Measurements from ENCODE around the gene UBE3B.

- PRO-cap, 3 experiments, result peak in 2 of 3 experiments; most common minus-strand start chr12:108702358 (in 2)
- RAMPAGE, long total RNA, result no peak
- RRBS, 2 experiments, result no CpG with 5 or more reads among the region's 11 CpGs
These were observed 29.3 kb downstream of the CORO1C start for GRCh38 chr12:108701691-108702805.

- PRO-cap, 3 experiments, result peak in 1 of 3 experiments; most common plus-strand start chr12:108724588 (in 1); most common minus-strand start chr12:108724467 (in 1)
- RAMPAGE, long total RNA, result no peak
These were observed 7.0 kb downstream of the CORO1C start for GRCh38 chr12:108724346-108724724.

DNA sequence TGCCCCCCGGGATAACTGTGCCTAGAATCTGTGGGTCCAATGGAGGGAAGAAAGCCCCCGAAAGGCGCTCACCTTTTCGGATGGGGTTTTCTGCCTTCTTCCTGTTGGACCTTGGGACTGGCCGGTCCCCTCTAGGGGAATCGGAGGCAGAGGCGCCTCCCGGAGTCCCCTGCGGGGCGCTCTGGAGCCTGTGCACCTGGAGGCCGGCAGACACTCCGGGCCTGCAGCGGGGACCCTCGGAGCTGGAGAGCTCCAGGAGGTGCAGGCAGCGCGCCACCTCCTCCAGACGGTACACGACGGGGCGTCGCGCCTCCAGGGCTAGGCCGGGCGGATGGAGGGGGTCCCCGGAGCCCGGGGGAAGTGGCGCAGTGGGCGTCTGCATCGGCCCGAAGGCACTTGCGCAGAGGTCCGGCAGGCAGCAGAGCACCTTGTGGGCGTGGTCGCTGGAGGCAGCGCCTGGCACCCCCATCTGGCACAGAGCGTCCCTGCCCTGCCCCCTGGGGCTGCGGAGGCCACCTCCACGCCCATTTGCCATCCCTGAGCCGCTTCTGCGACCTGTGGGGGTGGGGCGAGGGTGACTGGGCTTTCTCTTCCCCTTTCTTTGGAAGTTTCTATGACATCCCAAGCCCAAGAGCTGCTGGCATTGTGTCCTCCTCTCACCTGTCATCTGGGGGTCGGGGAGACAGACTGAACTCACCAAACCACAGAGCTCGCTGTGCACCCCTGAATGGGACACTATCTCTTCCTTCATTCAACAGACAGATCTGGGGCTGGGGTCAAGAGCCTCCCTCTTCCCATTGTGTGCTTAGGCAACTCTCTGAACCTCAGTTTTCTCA is 37.4 kb upstream of the CORO1C start:
- PRO-cap, 3 experiments, result no peak in any of the 3 experiments
- RAMPAGE, long total RNA, result no peak
- RRBS, 2 experiments, result 26 to 43% methylated on average over 24 of the region's 43 CpGs

- PRO-cap, 3 experiments, result no peak in any of the 3 experiments
- RAMPAGE, long total RNA, result no peak
- RRBS, 2 experiments, result no CpG with 5 or more reads among the region's 6 CpGs
These were observed 35.5 kb downstream of the SSH1 start for GRCh38 chr12:108821798-108822335.

GRCh38 chr12:108861832-108862435 is 4.6 kb upstream of the SSH1 start:
- PRO-cap, 3 experiments, result no peak in any of the 3 experiments
- RAMPAGE, long total RNA, result no peak
- RRBS, 2 experiments, result no CpG with 5 or more reads among the region's 5 CpGs

DNA sequence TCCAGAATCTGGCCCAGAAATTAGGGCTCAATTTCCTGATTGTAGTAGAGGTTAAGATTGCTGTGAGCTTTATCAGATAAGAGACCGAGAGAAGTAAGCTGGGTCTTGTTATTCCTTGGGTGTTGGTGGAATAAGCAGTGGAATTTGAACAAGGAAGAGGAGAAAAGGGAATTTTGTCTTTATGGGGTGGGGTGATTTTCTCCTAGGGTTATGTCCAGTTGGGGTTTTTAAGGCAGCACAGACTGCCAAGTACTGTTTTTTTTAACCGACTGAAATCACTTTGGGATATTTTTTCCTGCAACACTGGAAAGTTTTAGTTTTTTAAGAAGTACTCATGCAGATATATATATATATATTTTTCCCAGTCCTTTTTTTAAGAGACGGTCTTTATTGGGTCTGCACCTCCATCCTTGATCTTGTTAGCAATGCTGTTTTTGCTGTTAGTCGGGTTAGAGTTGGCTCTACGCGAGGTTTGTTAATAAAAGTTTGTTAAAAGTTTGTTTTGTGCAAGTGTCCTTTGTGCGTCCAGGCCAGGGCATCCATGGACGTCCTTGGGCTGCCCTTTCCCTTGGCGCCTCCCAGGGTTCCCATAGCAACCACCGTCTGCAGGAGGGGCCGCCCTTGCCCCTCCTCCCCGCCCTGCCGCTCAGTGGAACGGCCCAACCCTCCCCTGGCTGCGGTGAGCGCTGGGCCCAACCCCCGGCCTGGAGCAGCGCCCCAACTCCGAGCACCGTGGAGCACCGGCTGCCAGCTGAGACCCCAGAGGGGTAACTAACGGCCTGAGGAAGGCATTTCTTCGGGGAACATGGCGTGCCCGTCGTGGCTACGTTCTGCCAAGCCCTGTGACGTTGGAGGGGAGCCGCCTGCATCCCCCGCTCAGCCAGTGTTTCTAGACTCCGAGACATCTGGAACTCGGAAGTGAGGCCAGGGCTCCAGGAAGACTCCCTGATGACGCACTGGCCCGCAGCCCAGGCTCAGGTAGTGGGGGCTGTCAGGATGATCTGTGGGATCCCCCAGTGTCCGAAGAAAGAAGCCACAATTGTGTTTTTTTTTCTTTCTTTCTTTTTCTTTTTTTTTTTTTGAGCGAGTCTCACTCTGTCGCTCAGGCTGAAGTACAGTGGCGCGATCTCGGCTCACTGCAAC is 5.5 kb upstream of the ACACB start:
- PRO-cap, 3 experiments, result peak in 2 of 3 experiments; most common plus-strand start position 695 of the sequence (in 1); most common minus-strand start position 553 of the sequence (in 1)
- RAMPAGE, long total RNA, result no peak
- RRBS, 2 experiments, result 1 to 6% methylated on average over 5 of the region's 40 CpGs

DNA sequence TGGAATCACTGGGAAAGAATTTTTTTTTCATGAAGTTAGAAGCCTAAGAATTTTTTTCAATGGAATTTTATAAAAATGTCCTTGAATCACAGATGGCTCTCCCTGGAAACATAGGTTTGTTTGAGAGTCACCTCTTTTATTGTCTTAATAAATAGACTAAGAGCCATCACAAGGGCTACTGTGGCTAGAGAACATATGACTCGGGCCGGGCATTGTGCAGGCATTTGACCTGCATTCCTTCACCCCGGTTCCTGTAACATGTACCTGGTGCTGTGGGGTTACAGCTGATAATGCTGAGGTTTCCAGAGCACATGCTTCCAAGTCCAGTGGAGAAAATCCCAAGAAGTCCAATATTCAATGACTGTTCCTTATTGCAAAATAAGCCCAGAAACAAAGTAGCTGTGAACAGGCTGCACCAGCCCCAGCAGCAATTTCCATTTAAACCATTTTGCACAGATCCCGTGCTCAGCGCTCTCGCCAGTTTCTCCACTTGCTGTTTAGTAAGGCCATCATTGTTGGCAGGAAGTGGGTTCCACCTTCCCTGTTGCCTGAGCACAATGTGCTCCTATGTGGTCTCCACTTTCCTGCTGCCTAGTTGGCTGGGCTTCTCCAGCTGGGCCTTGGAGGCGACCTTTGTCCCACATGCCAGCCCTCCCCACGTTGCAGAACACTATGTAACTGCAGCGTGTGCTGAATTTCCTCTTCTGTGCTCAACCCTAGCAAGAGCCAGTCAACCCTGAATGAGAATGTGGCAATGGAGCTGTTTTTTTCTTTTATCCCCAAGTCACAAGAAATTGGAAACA is 838 bp upstream of the ACACB start:
- PRO-cap, 3 experiments, result peak in 1 of 3 experiments; most common plus-strand start position 729 of the sequence (in 1); most common minus-strand start position 569 of the sequence (in 1)
- RAMPAGE, long total RNA, result no peak
- RRBS, 2 experiments, result no CpG with 5 or more reads among the region's 9 CpGs

GRCh38 chr12:109132452-109133159 is 16.2 kb downstream of the ACACB start:
- PRO-cap, 3 experiments, result peak in 1 of 3 experiments; most common plus-strand start chr12:109133053 (in 1); most common minus-strand start chr12:109132936 (in 1)
- RAMPAGE, long total RNA, result no peak
- RRBS, 2 experiments, result no CpG with 5 or more reads among the region's 11 CpGs

GRCh38 chr12:109388969-109389632 is 41.4 kb downstream of the MYO1H start:
- PRO-cap, 3 experiments, result no peak in any of the 3 experiments
- RAMPAGE, long total RNA, result no peak
- RRBS, 2 experiments, result no CpG with 5 or more reads among the region's 9 CpGs

DNA sequence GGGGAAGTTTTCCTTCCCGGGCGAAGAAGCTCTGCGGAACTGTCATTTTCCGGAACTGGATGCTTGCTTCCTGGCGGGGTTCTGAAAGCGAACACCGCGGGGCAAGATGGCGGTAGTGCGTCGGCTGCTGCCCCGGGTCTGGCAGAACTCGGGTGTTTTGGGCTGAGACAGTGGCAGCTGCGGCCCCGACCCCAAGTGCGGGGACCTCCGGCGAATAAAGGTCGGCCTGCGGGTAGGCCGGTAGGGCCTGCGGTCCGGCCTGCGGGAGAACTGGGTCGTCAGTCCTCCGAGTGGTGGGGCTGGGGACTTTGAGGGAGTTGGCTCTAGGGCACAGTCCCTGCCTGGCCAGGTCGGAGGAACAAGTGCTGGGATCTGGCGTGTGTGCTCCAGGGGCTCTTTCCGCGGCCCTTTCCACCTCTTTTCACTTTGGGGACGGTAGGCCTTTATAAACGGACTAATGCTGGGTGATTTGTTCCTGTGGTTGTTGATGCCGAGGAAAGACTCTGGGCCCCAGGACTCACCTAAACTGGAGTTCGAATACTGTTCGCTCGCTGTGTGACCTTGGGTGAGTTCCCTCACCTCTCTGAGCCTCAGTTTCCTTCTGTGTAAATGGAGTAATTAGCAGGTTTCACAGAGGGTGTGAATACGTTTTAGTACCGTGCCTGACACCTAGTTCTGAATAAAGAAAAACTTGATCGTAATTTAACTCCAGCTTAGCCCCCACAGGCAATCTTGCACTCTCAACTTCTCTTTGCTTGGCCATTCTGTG is at the start of gene UBE3B:
UBE3B (plus strand) TSS at position 90 of the 769 bp plus-strand sequence.
- PRO-cap, 3 experiments, result peak in 3 of 3 experiments; most common plus-strand start position 94 of the sequence (in 2)
- RAMPAGE, long total RNA, result no peak
- RRBS, 2 experiments, result 2% methylated on average over 12 of the region's 39 CpGs

DNA sequence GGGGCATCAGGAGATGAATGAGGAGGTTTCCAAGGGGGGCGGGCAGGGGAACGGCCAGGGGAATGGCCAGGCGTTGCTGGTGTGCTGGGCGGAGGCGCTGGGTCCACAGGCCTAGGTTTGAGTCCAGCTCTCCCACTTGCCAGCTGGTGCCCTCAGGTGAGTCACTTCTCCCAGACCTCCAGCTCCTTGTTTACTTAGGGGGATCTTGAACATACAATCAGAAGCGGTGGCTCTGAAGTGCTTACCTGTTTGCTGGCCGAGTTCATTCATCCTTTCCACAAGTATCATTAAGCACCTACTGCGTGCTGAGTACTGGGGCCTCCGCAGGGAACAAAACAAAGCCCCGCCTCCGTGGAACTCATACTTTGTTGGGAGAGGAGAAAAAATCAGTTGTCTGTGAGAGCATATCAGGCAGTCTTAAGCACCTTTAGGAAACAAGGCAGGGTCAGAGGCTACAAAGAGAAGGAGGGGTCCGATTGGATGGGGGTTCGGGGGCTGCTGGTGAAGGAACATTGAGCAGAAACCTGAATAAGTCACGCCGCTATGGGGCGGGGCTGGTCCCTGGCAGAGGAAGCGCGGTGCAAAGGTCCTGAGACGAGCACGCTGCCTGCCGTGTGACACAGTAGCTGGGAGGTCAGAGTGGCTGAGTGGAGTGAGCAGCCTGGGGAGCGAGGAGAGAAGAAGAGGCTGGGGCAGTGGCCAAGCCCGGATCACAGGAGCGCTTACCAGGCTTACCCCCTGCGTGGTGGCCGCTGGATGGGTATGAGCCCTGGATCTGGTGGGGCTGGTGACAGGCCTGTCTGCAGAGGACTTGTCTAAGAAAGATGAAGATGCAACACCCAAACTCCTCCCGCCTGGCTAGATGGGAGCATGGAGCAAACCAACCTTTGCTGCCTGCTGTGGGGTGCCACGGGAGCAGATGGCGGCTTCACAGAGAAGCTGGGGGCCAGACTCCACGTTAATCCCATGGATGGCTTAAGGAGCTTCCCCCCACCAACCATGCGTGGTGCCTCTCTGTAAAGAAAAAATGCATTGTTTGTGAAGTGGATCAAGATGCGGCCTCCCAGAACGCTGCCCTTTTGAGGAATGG is 15.2 kb downstream of the MVK start:
- PRO-cap, 3 experiments, result no peak in any of the 3 experiments
- RAMPAGE, long total RNA, result no peak
- RRBS, 2 experiments, result no CpG with 5 or more reads among the region's 33 CpGs

DNA sequence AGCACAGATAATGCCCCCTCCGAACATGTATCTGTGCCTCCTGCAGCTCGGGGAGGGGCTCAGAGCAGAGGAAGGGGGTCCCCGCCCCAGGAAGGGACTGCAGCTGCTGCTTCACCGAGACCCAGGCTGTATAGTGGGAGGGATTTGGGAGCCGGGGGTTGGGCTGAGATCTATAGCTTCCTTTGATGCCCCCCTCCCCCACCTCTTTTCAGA is 48.5 kb downstream of the MVK start:
- PRO-cap, 3 experiments, result no peak in any of the 3 experiments
- RAMPAGE, long total RNA, result no peak
- RRBS, 2 experiments, result no CpG with 5 or more reads among the region's 5 CpGs

GRCh38 chr12:109715977-109716909 is 2.6 kb downstream of the FAM222A start:
- PRO-cap, 3 experiments, result peak in 1 of 3 experiments; most common minus-strand start chr12:109716656 (in 1)
- RAMPAGE, long total RNA, result no peak
- RRBS, 2 experiments, result no CpG with 5 or more reads among the region's 22 CpGs

DNA sequence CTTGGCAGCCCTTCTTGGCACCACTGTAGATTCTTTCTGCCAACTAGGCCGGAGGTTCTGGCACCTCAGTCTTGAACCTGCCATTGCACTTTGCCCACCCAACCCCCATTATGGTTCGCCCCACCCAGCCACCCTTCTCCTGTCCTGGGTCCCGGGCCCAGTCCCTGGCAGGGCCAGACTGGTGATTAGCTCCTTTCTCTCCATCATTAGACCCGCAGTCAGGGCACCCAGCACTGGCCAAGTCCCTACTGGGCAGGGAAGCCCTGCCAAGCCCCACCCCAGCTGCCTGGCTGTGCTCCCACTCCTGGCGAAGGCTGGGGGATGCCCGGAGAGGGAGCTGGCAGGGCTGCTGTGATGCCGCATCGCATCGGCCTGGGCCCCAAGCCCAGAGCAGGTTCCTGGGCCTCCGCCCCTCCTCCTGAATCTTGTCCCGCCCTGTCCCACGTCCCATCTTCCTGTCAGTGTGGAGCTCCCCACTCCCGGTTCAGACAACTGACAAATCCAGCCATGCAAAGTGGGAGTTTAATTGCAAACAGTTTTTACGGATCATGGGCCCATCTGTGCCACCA is 9.8 kb downstream of the FAM222A start:
- PRO-cap, 3 experiments, result no peak in any of the 3 experiments
- RAMPAGE, long total RNA, result no peak
- RRBS, 2 experiments, result 7 to 60% methylated on average over 2 of the region's 14 CpGs

GRCh38 chr12:109845087-109845780 is 12.0 kb upstream of the TRPV4 start:
- PRO-cap, 3 experiments, result no peak in any of the 3 experiments
- RAMPAGE, long total RNA, result no peak
- RRBS, 2 experiments, result 3% methylated on average over 12 of the region's 26 CpGs

- PRO-cap, 3 experiments, result no peak in any of the 3 experiments
- RAMPAGE, long total RNA, result no peak
- RRBS, 2 experiments, result no CpG with 5 or more reads among the region's 9 CpGs
These were observed 8.5 kb downstream of the GLTP start for GRCh38 chr12:109871714-109872386.

DNA sequence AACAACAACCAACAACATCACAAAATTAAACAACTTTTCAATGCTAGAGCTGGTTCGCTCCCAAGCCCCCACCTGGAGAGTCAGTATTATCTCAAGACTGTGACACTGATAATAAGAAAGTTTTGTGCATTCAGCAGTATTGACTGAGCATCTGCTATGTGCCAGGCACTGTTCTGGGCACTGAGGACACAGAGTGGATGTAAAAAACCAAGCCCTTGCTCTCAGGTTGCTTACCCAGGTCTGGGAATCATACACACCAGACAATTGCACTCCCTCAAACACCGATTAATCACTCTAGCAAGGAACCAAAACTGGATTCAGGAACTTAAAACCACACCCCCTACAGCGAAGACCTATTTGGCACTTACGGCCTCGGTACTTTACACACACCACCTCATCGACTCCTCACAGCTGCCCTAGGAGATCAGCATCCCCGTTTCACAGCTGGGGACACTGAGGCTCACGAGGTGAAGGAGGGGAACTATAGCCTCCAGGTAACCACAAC is 1.7 kb downstream of the GLTP start:
- PRO-cap, 3 experiments, result no peak in any of the 3 experiments
- RAMPAGE, long total RNA, result no peak
- RRBS, 2 experiments, result no CpG with 5 or more reads among the region's 8 CpGs

- PRO-cap, 3 experiments, result no peak in any of the 3 experiments
- RAMPAGE, long total RNA, result no peak
- RRBS, 2 experiments, result no CpG with 5 or more reads among the region's 5 CpGs
These were observed 7.3 kb upstream of the TCHP start for GRCh38 chr12:109892635-109893231.

GRCh38 chr12:109983271-109984145 is 12.7 kb downstream of the GIT2 start:
- PRO-cap, 3 experiments, result no peak in any of the 3 experiments
- RAMPAGE, long total RNA, result no peak
- RRBS, 2 experiments, result no CpG with 5 or more reads among the region's 10 CpGs

GRCh38 chr12:110007959-110008427 is 8.8 kb downstream of the ANKRD13A start:
- PRO-cap, 3 experiments, result no peak in any of the 3 experiments
- RAMPAGE, long total RNA, result no peak
- RRBS, 2 experiments, result no CpG with 5 or more reads among the region's 2 CpGs